GM12891 (cell line): ENCODE measurements around the genes SKP1 and CAMLG.

DNA sequence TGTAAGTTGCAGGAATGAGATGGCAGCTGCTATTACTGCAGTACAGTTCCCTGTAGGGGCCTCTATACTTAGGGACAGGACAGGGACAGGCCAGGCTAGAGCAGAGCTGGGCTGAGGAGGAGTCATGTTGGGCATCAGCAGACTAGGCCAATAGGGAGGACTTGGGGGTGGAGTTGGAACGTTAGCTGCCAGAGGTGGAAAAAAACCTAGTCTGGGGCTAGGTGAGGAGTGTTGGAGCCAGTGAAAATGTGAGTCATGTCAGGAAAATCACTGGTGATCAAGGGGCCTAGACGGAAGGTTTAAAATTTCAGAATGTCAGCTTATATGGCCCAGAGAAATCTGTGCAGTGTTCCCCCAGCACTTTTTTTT is 8.2 kb upstream of the HSPA4 start:
- RRBS, result no CpG with 5 or more reads among the region's 2 CpGs

DNA sequence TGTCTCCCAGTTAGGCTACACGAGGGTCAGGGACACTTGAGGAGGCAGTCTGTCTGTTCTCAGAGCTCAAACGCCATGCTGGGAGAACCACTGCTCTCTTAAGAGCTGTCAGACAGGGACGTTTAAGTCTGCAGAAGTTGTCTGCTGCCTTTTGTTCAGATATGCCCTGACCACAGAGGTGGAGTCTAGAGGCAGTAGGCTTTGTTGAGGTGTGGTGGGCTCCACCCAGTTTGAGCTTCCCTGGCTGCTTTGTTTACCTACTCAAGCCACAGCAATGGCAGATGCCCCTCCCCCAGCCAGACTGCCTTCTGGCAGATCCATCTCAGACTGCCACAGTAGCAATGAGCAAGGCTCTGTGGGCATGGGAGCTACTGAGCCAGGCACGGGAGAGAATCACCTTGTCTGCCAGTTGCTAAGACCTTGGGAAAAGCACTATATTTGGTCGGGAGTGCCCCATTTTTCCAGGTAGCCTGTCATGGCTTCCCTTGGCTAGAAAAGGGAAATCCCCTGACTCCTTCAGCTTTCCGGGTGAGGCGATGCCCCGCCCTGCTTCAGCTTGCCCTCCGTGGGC is 118.9 kb downstream of the HSPA4 start:
- RRBS, result no CpG with 5 or more reads among the region's 9 CpGs

- RRBS, result no CpG with 5 or more reads among the region's 6 CpGs
These were observed 1.4 kb downstream of the VDAC1 start for GRCh38 chr5:134003426-134003798.

DNA sequence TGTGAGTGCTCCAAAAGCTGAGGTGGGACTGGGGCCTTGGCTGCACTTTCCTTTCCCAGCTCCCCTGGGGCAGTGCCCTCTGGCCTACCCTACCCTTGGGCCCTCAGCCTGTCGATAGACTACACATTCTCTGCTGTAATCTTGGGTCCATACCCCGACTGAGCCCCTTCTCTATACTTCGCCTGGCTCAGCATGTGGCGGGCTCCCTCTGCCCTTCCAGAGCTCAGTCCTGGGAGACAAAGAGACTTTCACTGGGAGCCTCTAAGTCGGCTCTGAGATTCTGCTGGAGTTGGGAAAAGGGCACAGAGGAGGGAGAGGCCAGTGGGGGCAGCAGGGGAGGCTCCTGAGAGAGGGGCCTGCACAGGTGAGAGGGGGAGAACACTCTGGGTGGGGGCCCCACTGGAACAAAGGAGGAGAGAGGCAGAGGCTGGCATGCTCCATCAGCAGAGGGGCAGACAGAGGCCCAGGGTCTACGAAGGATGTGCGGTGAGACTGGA is 8.7 kb downstream of the TCF7 start:
- RRBS, result no CpG with 5 or more reads among the region's 7 CpGs

GRCh38 chr5:134150620-134151393 is 25.9 kb downstream of the SKP1 start:
- RRBS, result no CpG with 5 or more reads among the region's 4 CpGs

- RRBS, result under 1% methylated on average over 43 of the region's 105 CpGs
These were observed at the start of gene SKP1 for GRCh38 chr5:134176077-134177175. TSS of gene SKP1 (minus strand) at chr5:134176950.

DNA sequence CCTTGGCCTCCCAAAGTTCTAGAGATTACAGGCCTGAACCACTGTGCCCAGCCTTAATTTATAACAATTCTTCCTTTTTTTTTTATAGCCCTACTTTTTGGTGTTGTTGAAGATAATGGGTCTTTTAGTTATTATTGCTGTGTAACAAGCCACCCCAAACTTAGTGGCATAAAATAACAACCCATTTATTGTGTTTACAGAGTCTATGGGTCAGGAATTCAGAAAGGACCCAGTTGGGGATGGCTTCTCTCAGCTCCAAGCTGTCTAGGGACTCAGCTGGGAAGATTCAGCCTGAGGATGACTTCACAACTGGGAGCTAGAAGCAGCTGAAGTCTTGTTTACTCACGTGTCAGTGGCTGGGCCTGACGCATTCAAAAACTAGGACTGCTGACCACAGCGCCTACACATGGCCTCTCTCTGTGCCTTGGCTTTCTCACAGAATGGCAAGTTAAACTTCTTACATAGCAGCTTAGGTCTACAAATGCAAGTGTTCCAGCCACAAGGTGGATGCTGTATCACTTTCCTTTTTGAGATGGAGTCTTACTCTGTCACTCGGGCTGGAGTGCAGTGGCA is 16.2 kb upstream of the PPP2CA start:
- RRBS, result no CpG with 5 or more reads among the region's 4 CpGs

GRCh38 chr5:134279393-134280167 is 53.7 kb upstream of the PPP2CA start:
- RRBS, result no CpG with 5 or more reads among the region's 7 CpGs

DNA sequence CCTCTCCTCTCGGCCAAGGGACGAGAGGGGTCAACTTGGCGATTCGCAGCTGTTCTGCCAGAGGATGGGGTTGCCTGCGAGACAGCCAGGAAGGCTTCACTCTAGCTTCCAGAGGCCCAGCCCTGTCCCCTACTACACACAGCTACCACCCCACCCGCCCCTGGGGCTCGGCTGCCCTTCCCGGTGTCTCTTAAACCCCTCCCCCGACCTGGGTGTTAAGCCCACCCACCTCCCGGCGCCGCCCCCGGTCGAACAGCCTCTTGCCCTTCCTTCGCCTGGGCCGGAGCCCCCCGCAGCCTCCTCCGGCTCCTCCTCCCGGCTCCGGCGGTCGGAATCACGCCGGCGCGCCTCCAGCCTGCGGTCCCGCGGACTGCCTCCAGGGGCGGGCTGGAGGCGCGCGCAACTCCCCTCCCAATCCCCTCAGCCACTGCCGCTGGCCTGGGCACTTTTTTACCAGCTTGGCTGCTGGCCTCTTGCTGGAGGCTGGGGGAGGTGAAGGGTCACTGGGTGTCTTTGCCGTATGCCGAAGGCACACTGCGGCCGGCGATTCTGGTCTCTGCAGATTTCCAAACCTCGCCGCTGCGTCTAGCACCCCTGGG is 2.0 kb downstream of the JADE2 start:
- RRBS, result 3% methylated on average over 3 of the region's 42 CpGs

GRCh38 chr5:134544990-134545585 is 19.6 kb downstream of the JADE2 start:
- RRBS, result no CpG with 5 or more reads among the region's 10 CpGs

DNA sequence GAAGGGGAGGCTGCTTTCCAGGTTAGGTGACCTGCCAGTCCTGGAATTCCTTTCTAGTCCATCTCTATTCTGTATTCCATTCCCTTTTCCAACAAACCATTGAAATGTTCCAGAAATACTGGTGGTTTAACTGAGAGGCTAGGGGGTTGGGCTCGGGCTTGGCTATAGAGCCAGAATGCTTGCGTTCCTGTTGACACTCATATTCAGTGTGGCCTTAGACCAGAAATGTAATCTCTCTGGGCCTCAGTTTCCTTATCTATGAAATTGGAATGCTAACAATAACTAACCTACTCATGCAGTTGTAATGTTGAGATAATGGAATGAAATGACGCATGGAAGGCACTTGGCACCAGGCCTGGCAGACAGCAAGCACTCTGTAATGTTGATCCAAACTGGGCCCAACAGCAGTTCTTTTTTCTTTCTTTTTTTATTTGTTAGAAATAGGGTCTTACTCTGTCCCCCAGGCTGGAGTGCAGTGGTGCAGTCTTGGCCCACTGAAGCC is 26.8 kb downstream of the JADE2 start:
- RRBS, result no CpG with 5 or more reads among the region's 3 CpGs

DNA sequence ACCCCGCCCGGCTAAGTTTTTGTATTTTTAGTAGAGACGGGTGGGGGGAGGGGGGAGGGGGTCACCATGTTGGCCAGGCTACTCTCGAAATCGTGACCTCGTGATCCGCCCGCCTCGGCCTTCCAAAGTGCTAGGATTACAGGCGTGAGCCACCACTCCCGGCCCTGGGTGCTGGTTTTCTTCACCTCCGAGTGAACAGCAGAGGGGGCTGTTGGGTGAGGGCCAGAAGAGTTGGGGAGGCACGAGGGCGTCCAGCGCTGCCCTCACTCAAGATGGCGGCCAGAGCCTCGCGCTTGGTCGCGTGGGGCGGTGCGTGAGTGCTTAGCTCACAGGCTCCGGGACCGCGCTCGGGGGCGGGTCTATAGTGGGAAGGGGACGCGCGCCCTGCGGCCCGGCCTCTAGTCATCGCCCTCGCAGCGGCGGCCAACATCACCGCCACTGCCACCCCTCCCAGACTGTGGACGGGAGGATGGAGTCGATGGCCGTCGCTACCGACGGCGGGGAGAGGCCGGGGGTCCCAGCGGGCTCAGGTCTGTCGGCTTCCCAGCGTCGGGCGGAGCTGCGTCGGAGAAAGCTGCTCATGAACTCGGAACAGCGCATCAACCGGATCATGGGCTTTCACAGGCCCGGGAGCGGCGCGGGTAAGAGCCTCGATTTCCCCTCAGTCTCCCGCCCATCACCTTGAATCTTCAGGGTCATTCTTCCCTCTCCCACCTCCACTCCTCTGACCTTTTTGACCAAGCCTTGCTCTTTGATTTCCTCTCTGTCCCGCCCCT is at the start of gene CAMLG:
Gene CAMLG, plus strand, starts transcription at position 397 of the 776 bp plus-strand sequence.
- RRBS, result under 1% methylated on average over 16 of the region's 62 CpGs

DNA sequence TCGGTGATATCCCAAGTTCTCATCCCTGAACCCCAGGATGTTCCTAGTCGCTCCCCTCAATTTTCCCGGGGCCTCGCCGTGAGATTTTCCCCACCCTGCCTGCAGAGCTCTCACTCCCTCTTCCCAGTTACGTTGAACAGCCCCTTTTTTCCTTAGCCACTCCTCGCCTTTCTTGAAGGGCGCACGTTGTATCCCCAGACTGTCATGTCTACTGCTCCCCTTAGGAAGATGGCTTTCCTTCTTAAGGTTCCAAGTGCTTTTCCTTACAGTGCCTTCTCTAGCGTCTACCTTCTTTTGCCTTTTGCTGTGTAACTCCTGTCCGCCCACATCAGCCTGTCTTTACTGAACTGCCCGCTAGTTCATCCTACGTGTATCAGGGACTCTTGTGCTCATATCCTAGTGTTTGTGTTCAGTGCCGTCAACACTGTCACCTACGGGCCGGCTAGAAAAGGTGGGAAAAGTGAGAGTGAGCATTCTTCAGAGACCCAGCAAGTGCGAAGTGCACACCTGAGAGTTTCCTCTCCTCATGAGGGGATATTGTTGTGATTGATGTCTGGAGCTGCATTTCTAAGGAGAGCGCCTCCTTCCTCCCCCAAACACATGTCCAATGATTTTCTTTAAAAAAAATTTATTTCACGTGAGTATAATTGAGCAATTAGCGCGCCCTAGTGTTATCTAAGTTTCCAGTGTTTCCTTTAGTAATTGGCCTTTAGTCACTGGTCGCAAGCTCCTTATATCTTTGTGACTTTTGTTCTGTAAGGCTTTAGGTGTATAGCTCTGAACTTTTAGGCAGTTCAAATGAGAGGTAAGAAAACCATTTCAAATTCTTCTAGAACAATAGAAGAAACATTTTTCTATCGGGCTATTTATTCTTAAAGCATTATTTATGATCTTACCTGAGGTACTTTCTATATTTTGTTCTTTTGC is 843 bp downstream of the CAMLG start:
- RRBS, result no CpG with 5 or more reads among the region's 23 CpGs

DNA sequence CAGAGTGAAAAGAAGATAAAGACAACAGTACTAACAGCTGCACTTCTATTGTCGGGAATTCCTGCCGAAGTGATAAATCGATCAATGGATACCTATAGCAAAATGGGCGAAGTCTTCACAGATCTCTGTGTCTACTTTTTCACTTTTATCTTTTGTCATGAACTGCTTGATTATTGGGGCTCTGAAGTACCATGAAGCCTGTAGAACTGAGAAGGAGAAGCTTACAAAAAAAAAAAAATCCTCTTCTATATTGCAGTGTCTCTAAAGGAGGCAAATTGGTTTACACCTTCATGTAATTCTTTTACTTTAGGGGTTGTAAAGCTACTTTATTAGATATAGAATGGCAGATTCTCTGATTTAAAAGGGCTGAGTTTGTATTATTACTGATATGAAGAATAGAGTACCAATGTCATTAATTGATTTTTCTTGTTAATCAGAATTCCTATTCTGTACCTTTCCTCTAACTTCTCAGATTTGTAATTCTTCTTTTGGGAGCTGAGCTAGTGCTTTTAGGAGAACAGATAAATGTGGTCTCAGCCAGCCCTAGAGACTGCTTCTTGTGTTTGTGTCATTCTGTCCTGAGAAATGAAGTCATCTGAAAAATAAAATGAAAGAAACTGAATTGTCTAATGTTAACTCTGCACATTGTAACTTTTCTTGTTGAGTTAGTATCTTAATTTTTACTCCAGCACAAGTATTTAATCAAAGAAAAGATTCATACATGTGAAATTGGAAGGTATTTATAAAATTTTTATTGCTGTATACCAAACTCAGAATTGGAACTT is 7.6 kb upstream of the DDX46 start:
- RRBS, result no CpG with 5 or more reads among the region's 4 CpGs

GRCh38 chr5:134873897-134874105 is 370 bp upstream of the TXNDC15 start:
- RRBS, result no CpG with 5 or more reads among the region's 5 CpGs

GRCh38 chr5:135116038-135116588 is 82.1 kb upstream of the PITX1 start:
- RRBS, result no CpG with 5 or more reads among the region's 7 CpGs

DNA sequence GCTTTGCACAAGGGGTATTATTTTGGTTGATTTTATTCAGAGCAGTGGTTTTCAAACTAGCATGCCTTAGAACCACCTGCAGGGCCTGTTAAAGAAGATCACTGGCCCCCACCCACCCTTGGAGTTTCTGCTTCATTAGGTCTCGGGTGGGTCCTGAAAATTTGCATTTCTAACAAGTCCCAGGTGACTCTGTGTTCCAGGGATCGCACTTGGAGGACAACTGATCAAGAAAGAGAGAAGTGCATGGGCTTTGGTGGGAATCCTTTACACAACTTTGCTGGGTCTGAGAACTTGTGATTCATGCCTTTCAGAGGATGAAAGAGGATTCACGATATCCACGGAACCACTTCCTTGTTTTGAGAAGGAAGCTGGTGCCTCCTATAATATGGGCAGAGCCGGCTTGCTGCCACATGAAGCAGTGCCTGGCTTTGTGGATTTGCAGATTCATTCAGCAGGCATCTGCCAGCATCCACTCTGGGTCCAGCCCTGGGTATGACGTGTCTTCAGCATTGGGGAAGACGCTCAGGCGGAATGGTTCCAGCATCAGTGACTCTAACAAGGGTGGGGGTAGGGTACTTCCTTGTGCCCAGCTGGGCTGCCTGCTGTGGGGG is 106.6 kb upstream of the PITX1 start:
- RRBS, result no CpG with 5 or more reads among the region's 8 CpGs

DNA sequence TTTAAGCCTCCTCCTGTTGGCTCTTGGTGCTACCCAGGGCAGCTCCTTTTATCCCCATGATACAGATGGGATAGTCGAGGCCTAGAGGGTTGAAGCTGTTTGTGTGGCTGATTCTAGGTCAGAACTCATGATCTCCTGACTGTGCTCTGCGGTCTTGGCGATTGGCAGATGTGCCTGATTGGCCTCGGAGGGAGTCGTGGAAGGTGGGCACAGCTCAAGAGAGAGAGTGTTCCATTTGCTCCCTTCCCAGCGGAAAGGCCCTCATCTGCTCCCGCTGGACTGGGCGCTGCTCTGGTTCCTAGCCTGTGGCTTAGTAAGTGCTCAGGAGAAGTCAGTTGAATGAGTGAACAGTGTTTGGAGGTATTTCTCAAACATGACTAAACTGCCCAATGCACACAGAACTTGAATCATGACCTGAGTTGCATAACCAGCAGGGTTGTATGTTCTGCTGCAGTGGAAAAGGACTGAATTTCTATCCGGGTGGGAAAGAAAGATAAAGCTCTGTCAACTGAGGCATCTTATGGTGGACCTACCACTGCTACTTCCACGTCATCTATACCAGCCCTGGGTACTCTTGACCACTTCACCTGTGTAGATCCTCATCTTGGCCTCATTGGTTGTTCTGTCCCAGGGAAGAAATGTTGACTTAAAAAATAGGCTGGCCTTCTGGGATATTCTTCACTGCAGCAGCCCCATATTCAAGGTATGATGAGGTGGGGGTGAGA is 120.2 kb upstream of the PITX1 start:
- RRBS, result no CpG with 5 or more reads among the region's 10 CpGs

GRCh38 chr5:135331563-135332210 is 67.3 kb downstream of the MACROH2A1 start:
- RRBS, result no CpG with 5 or more reads among the region's 7 CpGs